Measurements from ENCODE around the genes KRTAP5-9, LRRC51 and PHOX2A.

- PRO-cap, 2 experiments = no peak in any of the 2 experiments
Observed at GRCh38 chr11:71490062-71490557, 37.0 kb upstream of the KRTAP5-7 start.

GRCh38 chr11:71534669-71535241, 3.1 kb upstream of the KRTAP5-8 start:
- PRO-cap, 2 experiments = no peak in any of the 2 experiments

GRCh38 chr11:71548267-71548580, at the start of gene KRTAP5-9:
Gene KRTAP5-9 (plus strand): TSS chr11:71548420.
- PRO-cap, 2 experiments = no peak in any of the 2 experiments

DNA sequence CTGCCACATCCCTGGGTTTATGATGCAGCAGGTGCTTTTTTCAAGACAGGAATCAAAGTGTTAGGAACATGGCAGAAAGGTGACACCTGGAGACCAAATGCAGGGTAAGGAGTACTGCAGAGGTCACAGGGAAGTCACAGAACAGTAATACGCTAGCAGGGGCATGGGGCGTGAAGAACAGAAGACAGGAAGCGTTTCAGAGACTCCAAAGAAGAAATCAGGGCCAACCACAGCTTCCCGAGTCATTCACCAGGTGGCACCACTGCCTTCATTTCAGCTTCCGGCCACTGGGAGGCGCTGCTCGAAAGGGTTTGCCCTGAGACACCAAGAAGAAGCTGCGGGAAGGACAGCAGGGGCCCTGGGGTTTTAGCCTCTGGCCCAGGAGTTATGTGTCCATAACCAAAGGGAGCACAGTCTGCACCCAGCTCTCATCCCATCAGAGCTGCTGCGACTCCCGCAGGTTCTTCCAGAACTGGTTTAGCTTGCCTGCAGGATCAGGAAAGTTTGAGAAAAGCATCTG, 32.7 kb upstream of the DEFB108B start:
- PRO-cap, 2 experiments = no peak in any of the 2 experiments

- PRO-cap, 2 experiments = no peak in any of the 2 experiments
Observed at GRCh38 chr11:71993479-71993835, 5.3 kb upstream of the IL18BP start.

DNA sequence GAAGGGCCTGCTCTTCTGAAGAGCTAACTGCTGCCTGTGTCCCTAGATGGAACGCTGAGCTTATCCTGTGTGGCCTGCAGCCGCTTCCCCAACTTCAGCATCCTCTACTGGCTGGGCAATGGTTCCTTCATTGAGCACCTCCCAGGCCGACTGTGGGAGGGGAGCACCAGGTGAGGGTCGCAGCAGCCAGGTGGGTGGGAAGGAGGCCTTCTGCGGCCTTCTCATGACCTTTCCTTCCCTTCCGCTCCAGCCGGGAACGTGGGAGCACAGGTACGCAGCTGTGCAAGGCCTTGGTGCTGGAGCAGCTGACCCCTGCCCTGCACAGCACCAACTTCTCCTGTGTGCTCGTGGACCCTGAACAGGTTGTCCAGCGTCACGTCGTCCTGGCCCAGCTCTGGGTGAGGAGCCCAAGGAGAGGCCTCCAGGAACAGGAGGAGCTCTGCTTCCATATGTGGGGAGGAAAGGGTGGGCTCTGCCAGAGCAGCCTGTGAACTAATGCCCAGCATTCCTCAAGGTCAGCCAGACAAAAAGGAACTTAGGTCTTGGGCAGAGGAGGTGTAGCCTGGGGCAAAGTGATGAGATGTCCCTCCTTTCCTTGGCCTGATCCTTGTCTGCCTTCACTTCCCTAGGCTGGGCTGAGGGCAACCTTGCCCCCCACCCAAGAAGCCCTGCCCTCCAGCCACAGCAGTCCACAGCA, 2.6 kb downstream of the IL18BP start:
- PRO-cap, 2 experiments = no peak in any of the 2 experiments

GRCh38 chr11:72014253-72015370, 15.9 kb downstream of the IL18BP start:
- PRO-cap, 2 experiments = no peak in any of the 2 experiments

GRCh38 chr11:72016392-72016591, 17.6 kb downstream of the IL18BP start:
- PRO-cap, 2 experiments = no peak in any of the 2 experiments

DNA sequence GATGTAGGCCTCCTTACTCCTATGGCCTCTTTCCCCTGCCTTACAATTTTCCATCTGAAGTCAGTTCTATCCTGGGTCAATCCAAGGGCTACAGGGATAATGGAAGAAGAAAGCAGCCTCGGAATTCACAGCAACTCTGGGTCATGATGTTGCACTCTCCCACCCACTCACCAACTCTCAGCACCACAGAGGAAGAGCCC, 24.4 kb downstream of the IL18BP start:
- PRO-cap, 2 experiments = no peak in any of the 2 experiments

- PRO-cap, 2 experiments = peak in 2 of 2 experiments; most common plus-strand start chr11:72080341 (in 2); most common minus-strand start chr11:72080431 (in 2)
Observed at GRCh38 chr11:72080272-72081279, at the start of gene LRRC51. Gene LRRC51 (plus strand): TSS chr11:72080850.

DNA sequence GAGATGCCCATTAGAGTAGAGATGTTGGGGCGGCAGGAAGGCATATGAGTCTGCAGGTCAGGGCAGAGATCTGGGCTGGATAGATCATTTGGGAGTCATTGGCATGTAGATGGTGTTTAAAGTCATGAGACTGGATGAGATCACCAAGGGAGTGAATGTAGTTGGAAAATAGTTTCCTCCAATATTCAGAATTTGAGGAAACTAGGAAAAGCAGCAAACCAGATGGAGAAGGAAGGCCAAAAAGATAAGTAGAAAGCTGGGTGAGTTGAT, 2.1 kb upstream of the ANAPC15 start:
- PRO-cap, 2 experiments = no peak in any of the 2 experiments

GRCh38 chr11:72124444-72124904, 11.1 kb upstream of the FOLR3 start:
- PRO-cap, 2 experiments = no peak in any of the 2 experiments

DNA sequence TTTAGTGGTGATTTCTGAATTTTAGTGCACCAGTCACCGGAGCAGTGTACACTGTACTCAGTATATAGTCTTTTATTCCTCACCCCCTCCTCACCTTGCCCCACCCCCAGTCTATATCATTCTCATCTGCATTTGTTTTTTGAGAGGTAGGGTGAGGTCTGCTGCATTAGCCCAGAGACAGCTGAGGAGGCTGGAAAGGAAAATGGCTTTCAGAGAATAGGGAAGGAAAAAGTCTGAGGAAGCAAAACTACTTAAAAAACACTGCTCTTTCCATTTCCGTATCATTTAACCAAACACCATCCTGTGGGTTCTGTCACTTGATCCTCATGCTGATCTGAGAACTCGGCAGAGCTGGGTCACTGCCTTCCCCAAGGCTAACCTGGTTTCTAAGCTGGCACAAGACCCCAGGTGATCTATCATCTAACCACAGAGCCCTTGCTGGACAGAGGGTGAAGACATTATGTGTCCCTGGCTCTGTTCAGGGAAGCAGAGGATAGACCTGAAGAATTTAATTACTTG, 1.2 kb downstream of the FOLR2 start:
- PRO-cap, 2 experiments = no peak in any of the 2 experiments

GRCh38 chr11:72221437-72221825, 3.1 kb upstream of the INPPL1 start:
- PRO-cap, 2 experiments = no peak in any of the 2 experiments

- PRO-cap, 2 experiments = no peak in any of the 2 experiments
Observed at GRCh38 chr11:72244077-72244946, at the start of gene PHOX2A. Gene PHOX2A (minus strand): TSS chr11:72244176.

DNA sequence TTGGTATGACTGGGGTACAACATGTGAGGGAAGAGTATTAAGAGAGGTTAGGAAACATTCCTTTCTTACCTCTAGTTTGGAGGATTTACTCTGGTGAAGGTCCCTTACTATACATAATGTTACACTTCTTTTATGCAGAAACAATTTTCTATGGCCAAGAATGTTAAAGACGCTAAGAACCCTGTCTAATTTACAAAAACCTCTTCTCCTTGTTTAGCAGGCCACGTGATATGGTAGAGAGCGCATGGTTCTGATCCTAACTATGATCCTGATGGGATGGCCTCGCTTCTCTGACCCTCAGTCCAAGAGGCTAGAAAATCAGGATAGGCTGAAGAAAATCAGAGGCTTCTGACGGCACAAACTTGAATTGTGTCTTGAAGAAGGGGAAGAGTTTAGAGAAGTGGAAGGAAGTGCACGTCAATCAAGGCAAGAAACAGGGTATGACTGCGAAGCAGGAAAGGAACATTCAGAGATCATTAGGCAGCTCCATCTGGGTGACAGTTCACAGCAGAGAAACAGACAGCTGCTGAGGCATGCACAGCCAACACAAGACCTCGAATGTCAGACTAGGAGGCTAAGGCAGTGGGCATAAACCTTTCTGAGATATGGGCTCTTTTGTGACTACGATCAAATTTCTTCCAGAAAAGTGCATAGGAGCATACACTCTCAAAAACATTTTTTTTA, 29.4 kb downstream of the CLPB start:
- PRO-cap, 2 experiments = no peak in any of the 2 experiments

- PRO-cap, 2 experiments = no peak in any of the 2 experiments
Observed at GRCh38 chr11:72575591-72575942, 98.7 kb downstream of the PDE2A start.

DNA sequence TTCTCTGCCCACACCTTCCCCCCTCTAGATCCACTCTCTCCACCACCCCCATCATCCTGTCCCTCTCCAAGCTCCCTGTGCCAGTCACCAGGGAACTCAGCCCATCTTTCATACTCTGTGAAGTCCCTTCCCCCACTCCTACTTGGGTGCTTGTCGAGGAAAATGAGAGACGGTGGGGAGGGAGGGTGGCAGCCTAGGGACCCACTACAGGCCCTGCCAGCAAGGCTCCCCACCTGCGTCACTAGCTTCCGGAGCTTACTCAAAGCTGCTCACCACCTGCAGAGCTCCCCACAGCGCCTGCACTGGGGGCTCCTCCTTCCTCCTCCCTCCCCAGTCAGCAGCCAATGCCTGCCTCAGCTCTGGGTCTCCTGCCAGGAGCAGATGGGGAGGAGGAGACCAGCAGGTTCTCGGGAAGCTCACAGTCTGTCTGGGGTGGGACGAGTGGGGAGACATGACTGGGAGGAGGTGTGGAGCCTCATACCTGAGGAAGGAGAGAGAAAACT, 82.2 kb downstream of the PDE2A start:
- PRO-cap, 2 experiments = no peak in any of the 2 experiments

GRCh38 chr11:72598363-72598791, 75.8 kb downstream of the PDE2A start:
- PRO-cap, 2 experiments = no peak in any of the 2 experiments

DNA sequence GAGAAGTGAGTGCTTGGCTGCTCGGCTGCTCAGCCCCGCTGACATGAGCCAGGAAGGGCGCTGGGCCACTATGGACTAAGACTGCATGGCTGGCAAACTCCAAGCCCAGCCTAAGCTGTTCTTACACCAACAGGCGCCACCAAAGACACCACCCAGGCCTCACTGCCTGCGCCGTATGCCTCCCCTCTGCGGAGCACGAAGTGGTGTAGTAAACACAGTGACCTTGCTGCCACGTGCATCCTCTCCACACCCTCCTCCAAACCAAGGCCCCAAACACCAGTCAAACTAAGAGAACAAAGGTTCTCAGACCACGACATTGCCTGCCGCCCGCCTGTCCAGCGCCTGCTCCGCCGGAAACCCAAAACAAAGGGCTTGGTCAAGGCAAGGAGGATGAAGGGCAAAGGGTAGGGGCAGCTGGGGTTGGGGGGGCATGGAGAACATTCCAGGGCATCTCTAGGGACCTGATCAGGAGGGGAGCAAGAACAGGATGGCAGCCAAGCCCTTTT, 34.8 kb downstream of the PDE2A start:
- PRO-cap, 2 experiments = no peak in any of the 2 experiments